Endometrial microvascular endothelial cells (primary cell): ENCODE data around the gene RBPJ.

DNA sequence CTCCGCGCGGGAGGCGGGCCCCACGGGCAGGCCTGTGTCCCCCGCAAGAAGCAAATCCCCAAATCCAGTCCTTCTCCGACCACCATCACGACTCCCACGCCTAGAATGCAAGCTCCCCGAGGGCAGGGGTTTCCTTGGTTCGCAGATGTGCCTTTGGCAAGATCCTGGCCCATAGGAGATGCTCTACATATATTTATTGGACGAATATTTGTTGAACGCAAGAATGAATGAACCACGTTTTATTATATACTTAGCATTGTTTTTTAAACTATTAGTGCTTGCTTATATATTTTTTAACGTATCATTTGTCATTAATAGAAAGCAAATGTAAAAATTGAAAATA is 360 bp upstream of the CCDC149 start:
- RAMPAGE, long total RNA, result no peak

DNA sequence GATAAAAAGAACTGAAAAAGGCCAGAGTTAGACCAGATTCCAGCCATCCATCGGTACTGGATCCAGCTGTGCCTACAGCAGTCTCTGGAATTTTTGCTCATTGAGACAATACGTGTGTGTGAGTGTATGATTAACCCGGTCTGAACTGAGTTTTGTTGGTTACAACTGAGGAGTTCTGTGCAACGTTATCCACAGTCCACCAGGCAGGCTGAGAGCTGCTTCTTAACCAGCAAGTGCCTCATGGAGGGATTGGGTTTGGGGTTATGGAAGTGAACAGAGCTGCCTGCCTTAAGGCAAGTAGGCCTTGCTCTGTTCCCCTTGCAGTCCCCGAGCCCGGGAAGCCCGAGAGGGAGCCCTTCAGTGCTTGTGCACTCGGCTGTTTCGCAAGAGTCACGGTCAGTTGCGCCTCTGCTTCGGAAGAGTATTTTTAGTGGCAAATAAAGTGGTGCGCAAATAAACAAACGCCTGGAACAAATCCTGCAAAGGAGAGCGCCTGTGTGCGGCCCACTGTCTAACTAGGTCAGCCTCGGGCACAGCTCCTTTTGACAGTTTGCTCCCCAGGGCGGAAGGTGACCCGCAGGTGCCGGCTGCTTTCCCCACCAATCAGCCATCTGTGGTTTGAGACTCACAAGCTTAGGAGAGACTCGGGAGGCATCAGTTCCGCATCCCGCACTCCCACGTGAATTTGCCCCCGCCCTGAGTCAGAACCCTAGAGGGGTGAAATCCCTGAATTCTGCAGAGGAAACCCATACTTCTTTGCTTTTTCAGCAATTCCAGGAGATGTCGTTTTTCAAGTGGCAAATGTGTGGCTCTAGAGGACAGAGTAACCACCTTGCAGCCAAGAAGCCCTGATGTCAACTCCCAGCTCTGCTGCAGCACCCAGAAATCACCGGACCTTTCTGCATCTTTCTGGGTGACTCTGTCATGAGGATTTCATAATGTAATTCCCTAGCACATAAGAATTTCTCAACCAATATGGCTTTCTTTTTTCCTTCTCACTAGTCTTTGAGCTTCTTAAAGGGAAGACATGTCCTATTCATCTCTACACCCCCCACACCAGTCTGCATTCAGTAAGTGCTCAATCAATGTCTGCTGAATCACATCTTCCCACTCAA is 56.8 kb downstream of the LGI2 start:
- RAMPAGE, long total RNA, result no peak

- RAMPAGE, long total RNA, result no peak
These were observed 18.6 kb upstream of the SEPSECS start for GRCh38 chr4:25178627-25179537.

DNA sequence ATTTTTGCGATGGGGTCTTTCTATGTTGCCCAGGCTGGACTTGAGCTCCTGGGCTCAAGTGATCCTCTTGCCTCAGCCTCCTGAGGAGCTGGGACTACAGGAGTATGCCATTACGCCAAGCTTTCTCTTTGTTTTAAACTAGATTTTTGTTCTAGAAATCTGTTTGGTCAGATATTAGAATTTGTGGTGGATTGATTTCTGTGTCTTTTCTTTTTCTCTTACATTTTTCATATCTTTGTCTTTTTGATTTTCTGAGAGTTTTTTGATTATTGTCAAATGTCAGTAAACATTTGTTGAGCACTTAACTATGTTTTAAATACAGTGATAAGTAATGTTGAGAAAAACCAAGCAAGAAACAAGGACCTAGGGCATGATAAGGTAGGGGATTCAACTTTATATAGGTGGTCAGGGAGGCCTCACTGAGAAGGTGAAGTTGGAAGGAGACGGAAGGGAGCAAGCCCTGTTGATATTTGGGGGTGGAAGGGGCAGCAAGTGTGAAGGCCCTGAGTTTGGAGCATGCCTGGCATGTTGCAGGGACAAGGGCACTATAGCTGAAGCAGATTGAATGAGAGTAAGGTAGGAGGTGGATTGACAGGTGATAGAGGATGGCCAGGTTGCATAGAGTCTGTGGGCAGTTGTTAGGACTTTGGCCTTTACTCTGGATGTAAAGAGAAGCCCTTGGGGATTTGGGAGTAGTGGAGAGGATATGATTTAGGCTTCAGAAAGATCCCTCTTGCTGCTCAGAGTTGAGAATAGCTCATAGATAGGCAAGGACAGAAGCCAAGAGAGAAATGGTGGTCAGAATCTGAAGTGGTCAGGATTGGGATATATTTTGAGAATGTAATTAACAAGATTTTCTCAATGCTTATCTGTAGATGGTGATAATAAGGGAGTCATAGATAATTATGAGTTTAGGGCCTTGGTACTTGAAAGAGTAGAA is 21.2 kb downstream of the ANAPC4 start:
- RAMPAGE, long total RNA, result no peak

DNA sequence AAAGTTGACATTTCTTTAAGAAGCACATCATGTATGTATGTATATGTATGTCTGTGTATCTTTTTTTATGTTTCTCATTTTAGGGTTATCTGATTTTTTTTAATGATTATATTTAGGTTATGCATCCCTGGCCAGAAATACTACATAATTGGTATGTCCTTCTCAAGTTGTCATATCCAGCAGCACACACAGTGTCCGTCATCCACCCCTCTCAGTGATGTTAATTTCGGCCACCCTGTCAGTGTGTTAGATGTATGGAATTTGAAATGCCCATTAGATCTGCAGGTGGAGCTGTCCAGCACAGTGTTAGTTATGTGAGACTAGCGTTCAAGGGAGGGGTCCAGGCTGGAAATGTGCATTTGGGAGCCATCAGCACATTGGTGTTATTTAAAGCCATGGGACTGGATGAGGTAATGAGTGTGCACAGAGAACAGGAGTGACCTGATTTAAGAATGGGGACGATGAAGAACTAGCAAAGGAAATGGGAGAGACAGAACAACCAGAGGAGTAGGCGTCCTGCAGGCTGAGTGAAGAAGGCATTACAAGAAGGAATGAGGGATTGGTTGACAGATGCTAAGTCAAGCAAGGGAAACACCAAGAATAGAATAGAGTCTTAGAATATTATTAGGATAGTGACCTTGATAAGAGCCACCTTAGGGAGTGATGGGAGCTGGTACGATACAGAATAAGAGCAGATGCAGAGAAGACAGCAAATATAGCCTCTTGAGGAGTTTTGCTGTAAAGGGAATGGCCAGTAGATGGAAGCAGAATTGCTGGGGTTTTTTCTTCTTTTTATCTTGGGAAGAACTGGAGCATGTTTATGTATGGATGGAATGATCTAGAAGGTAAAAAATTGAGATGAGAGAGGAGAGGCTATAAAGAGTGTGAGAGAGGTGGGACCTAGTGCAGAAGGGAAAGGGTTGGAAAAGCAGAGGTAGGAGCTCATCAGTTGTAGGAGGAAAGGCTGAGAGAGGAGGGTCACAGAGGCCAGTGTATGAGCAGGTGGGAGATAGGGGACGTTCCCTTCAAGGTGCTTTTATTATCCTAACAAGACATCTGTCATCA is 22.7 kb downstream of the ANAPC4 start:
- RAMPAGE, long total RNA, result no peak

- RAMPAGE, long total RNA, result no peak
These were observed 7.4 kb upstream of the SEL1L3 start for GRCh38 chr4:25870098-25870659.

DNA sequence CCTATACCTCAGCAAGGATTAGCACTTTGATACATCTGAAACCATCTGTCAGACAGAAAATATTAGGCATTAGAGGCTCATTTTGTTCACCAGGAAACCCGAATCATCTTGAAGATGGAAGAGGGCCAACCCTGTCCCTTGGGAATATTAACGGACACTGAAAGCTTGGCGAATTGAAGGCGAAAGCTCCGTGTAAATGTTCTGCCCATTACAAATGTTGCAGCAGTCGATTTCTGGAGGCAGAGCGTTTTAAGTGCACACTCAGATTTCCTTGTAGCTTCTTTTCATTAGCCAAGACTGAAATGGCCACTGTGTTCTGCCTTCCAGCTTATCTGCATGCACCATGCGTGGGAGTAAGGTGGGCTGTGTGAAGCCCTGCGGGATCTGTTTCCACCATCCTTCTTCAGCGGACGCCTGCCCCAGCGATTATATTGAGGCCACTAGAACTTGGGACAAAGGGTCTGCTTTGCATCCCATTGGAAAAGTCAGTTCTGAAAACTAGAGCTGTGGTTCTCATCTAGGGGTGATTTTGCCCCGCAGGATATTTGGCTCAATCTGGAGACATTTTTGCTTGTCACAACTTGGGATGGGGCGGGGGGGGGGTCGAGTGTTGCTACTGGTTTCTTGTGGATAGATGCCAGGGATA is 1.4 kb downstream of the SMIM20 start:
- RAMPAGE, long total RNA, result no peak

DNA sequence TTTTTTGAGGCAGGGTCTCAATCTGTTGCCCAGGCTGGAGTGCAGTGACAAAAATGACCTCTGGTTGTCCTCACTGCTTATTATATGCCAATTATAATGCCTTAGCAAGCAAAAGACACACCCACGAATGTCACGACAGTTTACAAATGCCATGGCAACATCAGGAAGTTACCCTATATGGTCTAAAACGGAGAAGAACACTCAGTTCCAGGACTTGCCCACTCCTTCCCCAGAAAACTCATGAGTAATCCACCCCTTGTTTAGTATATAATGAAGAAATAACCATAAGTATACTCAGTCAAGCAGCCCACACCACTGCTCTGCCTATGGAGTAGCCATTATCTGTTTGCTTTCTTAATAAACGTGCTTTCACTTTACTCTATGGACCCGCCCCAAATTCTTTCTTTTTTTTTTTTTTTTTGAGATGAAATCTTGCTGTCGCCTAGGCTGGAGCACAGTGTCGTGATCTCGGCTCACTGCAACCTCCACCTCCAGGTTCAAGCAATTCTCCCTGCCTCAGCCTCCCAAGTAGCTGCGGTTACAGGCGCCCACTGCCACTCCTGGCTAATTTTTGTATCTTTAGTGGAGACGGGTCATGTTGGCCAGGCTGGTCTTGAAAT is 106.2 kb downstream of the SMIM20 start:
- RAMPAGE, long total RNA, result no peak

DNA sequence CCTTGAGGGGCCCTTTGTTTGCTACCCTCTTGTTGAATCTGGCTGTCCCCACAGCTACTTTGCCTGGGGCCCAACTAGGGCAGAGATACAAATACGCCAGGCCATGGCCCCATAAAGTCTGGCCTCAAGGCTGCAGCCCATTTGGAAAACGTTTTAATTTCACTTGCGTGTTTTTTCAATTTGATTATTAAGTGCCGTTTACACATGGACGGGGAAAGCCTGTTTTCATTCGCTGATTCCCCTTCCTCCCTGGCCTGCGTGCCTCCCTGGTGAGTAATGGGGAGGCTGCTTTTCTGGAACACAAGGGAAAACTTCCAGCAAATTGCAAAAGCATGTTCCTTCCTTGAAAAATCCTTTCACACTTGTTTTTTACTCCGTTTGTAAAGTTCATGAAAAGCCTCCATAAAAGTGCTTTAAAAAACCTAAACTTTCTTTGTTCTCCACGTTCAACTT is 134.5 kb downstream of the SMIM20 start:
- RAMPAGE, long total RNA, result no peak

- RAMPAGE, long total RNA, result no peak
These were observed 162.1 kb downstream of the SMIM20 start for GRCh38 chr4:26076196-26076445.

GRCh38 chr4:26174943-26175666 is 145.7 kb upstream of the RBPJ start:
- RAMPAGE, long total RNA, result no peak

- RAMPAGE, long total RNA, result no peak
These were observed 97.7 kb upstream of the RBPJ start for GRCh38 chr4:26223127-26223516.

DNA sequence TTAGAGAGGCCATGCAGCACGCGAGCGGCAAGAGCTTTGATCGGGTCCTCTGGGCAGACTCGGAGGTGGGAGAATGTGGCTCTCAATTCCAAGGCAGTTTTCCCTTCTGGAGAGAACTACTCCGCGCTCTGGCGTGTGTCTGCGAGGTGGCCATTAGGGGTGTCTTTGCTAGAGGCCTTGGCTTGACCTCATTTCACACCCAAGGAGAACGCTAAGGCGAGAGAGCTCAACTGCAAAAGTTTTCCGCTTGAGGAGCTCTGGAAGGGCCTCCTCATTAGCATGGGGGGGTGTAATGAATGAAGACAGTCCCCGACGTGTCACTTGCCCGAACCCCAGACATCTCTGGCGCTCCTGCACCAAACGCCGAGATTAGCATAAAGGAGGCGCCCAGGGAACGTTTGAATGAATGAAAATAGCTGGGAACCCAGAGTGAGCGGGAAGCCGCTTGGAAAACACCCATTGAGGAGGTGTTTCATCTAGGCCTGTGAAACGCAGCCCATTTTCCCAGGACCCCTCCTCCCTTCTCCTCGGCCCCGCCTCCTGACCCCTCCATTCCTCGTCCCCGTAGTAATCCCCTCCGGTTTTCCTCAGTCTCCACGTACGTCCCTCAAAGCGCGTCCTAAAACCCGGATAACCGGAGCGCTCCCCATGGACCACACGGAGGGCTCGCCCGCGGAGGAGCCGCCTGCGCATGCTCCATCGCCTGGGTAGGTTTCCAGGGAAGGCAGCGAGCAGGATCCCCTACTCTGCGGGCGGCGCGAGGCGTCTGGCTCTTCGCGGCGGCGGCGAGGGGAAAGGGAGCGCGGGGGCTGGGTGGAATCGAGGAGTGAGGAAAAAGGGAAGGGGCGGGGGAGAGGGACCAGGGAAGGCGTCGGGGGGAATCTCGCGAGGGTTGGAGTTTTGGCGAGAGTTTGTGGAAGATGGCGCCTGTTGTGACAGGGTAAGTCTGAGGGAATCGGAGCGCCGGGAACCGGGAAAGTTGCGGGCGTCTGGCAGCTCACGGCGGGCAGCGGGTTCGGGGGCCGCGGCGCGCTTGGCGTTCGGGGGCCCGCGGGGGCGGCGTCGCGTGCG is at the start of gene RBPJ:
RBPJ (plus strand) TSS at position 906 of the 1,071 bp plus-strand sequence.
- RAMPAGE, long total RNA, result no peak

DNA sequence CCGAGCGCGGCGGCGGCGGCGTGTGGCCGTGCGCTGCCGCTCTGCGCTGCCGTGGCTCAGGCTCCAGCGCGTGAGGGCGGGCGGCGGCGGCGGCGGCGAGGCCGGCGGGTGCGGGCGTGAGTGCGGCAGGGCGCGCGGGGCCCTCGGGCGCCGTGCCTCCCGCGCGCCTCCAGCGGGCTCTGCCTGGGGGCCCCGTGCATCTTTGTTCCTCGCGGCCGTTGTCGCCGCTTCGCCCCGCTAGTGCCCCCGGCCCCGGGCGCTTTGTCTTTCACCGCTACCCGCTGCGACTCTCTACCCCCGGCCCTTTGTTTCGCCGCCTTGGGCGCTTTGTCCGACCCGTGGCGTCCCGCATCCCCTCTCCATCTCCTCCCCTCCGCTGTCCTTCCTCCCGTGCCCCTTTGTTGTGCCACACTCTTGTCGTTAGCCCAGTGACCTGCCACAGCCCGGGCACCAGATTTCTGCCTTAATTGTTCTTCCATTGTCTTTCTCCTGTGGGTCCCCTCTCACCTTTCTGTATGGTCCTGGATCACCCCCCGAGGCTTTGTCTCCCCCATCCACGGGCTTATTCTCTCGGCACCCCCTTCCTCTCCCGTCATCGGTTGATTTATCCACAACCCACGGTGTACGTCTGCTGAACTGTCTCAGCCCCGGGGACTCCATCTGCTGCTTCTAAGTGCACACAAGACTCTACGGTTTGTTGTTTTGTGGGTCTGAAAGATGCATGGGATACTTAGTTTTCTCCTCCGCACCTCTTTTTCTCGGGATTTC is 550 bp downstream of the RBPJ start:
- RAMPAGE, long total RNA, result no peak

DNA sequence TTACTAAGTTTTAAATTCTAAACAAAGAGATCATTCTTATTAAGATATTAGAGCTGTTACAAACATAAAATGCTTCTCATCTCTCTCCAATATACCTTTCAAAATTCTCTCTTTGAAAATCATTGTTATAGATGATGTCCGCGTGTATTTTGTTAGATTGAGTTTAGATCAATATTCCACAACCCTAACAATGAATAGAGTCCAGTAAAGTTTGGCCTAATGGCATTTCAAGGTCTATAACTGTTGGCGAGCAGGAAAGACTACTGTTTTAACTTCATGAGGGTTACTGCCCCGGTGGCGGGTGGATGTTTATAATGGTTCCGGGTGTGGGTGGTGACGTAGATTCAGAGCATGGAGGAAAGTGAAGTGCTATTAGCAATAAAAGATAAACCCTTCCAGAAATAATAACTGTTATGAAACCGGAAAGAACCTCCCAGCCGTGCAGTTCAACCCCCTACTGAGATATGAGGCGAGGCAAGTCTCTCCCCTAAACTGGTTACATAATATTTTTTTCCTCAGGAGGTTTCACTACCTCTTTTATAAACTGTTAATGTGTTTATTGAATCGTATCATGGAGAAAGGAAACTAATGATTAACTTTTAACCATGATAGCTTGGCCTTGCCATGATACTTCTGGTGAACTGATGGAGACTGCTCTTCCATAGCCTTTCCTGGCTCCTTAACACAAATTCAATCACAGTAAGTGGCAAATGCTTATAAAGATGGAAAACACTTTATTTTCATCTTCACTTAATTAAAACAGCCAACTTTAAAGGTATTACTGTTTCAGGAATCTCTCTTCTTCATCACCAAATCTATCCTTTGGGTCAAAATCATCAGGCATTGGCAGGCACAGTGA is 33.9 kb upstream of the STIM2 start:
- RAMPAGE, long total RNA, result no peak

GRCh38 chr4:26884370-26885053 is 23.9 kb downstream of the STIM2 start:
- RAMPAGE, long total RNA, result no peak

- RAMPAGE, long total RNA, result no peak
These were observed 148.0 kb downstream of the STIM2 start for GRCh38 chr4:27008523-27009202.

- RAMPAGE, long total RNA, result no peak
These were observed 280.5 kb downstream of the STIM2 start for GRCh38 chr4:27141110-27141603.

DNA sequence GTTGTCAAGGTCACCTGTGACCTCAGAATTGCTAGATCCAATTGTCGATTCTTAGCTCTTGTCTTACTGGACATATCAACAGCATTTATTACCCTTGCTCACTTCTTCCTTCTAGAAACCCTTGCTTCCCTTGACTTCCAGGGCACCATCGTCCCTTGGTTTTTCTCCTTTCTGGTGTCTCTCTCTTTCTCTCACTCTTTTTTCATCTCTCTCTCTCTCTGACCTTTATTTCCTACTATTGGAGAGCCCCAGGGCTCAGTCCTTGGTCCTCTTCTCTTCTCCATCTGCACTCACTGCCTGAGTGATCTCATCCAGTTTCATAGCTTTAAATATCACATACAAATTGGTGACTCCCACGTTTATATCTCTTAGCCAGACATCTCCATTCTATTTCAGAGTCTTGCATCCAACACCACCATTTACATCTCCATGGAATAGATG is 387.9 kb downstream of the STIM2 start:
- RAMPAGE, long total RNA, result no peak

DNA sequence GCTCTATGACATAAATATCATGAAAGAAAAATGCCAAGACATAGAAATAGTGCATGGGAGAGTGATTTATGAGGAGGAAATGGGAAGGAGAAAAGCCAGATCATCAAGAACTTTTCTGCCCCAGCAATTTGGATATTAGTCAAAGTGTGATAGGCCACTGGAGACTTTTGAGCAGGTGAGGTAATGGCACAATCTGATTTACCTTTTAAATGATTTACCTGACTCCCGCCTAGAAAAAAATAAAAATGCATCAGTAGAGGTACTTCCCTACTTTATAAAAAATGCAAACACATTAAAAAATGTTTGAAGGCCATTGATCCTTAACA is 688.2 kb upstream of the PCDH7 start:
- RAMPAGE, long total RNA, result no peak